ENCODE measurements around the genes NDN, GABRG3 and GOLGA6L7.

DNA sequence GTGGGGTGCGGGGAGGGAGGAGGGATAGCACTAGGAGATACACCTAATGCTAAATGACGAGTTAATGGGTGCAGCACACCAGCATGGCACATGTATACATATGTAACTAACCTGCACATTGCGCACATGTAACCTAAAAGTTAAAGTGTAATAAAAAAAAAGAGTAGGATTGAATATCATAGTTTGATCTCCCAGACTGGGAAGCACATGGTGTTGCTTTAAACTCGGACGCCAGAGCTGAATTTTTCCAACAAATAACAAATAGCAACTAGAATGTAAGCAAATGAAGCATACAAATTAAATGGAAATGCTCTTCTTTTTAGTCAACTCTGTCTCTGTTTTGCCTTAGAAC lies 157.1 kb downstream of the GOLGA6L6 start:
- PRO-cap, 3 experiments = peak in 1 of 3 experiments; most common plus-strand start position 153 of the sequence (in 1)
- RAMPAGE, long total RNA, 4 experiments = no peak in any of the 4 experiments
- RRBS = no CpG with 5 or more reads among the region's 5 CpGs

GRCh38 chr15:22787223-22787900 lies 918 bp downstream of the NIPA1 start:
- PRO-cap, 3 experiments = no peak in any of the 3 experiments
- RAMPAGE, long total RNA, 4 experiments = no peak in any of the 4 experiments
- RRBS = no CpG with 5 or more reads among the region's 41 CpGs

DNA sequence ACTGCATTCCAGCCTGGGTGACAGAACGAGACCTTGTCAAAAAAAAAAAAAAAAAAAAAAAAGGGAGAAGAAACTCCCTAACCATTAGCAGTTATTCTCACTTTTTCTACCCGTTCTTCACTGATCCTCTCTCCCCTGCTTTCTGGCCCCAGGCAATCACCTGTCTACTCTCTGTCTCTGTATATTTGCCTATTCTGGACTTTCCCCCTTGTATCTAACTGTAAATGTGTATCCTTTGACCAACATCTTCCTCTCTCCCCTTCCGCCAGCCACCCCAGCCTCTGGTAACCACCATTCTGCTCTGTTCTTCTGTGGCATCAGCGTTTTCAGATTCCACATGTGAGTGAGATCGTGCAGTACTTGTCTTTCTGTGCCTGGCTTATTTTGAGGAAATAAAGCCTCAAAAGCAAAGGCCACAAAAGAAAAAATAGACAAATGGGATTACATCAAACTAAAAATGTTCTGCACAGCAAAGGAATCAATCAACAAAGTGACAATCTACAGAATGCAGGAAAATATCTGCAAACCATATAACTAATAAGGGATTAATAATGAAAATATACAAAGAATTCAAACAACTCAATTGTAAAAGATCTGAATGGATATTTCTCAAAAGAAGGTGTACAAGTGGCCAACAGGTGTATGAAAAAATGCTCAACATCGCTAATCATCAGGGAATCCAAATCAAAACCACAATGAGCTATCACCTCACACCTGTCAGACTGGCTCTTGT lies 6.7 kb downstream of the CYFIP1 start:
- PRO-cap, 3 experiments = no peak in any of the 3 experiments
- RAMPAGE, long total RNA, 4 experiments = no peak in any of the 4 experiments
- RRBS = no CpG with 5 or more reads among the region's 6 CpGs

DNA sequence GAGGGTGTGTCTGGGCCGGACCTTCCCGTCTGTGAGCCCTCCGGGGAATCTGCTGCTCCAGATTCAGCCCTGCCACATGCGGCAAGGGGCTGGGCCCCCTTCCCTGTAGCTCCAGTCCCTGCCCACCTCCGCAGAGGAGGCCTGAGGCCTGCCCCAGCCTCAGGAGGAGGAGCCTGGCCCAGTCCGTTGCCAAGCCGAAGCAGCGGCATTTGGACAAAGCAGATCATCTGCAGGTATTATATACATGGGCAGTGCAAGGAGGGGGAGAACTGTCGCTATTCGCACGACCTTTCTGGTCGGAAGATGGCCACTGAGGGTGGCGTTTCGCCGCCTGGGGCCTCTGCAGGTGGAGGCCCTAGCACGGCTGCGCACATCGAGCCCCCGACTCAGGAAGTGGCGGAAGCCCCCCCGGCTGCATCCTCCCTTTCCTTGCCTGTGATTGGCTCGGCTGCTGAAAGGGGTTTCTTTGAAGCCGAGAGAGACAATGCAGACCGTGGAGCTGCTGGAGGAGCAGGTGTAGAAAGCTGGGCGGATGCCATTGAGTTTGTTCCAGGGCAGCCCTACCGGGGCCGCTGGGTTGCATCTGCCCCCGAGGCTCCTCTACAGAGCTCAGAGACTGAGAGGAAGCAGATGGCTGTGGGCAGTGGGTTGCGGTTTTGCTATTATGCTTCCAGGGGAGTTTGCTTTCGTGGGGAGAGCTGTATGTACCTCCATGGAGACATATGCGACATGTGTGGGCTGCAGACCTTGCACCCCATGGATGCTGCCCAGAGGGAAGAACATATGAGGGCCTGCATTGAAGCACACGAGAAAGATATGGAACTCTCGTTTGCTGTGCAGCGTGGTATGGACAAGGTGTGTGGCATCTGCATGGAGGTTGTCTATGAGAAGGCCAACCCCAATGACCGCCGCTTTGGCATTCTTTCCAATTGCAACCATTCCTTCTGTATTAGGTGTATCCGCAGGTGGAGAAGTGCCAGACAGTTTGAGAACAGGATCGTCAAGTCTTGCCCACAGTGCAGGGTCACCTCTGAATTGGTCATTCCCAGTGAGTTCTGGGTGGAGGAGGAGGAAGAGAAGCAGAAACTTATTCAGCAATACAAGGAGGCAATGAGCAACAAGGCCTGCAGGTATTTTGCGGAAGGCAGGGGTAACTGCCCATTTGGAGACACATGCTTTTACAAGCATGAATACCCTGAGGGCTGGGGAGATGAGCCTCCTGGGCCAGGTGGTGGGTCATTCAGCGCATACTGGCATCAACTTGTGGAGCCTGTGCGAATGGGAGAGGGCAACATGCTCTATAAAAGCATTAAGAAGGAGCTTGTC lies 844 bp downstream of the MKRN3 start:
- PRO-cap, 3 experiments = no peak in any of the 3 experiments
- RAMPAGE, long total RNA, 4 experiments = no peak in any of the 4 experiments
- RRBS = no CpG with 5 or more reads among the region's 41 CpGs

- PRO-cap, 3 experiments = peak in 3 of 3 experiments; most common plus-strand start chr15:23687373 (in 1); most common minus-strand start chr15:23687292 (in 3)
- RAMPAGE, long total RNA, 4 experiments = start-site peak on the minus strand in 3 of 4 experiments, at chr15:23687270-23687325 at its widest, 43 to 406 reads per replicate
- RRBS = no CpG with 5 or more reads among the region's 38 CpGs
These were observed at the start of gene NDN for GRCh38 chr15:23687192-23687609. Gene NDN (minus strand): TSS chr15:23687305.

- PRO-cap, 3 experiments = no peak in any of the 3 experiments
- RAMPAGE, long total RNA, 4 experiments = no peak in any of the 4 experiments
- RRBS = no CpG with 5 or more reads among the region's 5 CpGs
These were observed 69.8 kb upstream of the NDN start for GRCh38 chr15:23756945-23757199.

GRCh38 chr15:23798187-23798638 lies 111.1 kb upstream of the NDN start:
- PRO-cap, 3 experiments = no peak in any of the 3 experiments
- RAMPAGE, long total RNA, 4 experiments = no peak in any of the 4 experiments
- RRBS = no CpG with 5 or more reads among the region's 3 CpGs

GRCh38 chr15:24817316-24817669 lies 137.5 kb upstream of the SNRPN start:
- PRO-cap, 3 experiments = no peak in any of the 3 experiments
- RAMPAGE, long total RNA, 4 experiments = no peak in any of the 4 experiments
- RRBS = no CpG with 5 or more reads among the region's 2 CpGs

- PRO-cap, 3 experiments = no peak in any of the 3 experiments
- RAMPAGE, long total RNA, 4 experiments = no peak in any of the 4 experiments
- RRBS = 25% methylated on average over 9 of the region's 35 CpGs
These were observed 76.6 kb upstream of the SNRPN start for GRCh38 chr15:24878219-24878571.

DNA sequence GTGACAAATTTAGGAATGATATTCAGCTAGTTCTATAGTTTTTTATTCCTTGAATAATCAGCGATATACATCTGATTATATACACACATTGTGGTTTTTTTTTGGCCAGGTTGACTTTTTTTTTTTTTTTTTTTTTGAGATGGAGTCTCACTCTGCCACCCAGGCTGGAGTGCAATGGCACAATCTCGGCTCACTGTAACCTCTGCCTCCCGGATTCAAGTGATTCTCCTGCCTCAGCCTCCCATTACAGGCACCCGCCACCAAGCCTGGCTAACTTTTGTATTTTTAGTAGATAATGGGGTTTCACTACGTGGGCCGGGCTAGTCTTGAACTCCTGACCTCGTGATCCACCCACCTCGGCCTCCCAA lies 38.9 kb upstream of the SNRPN start:
- PRO-cap, 3 experiments = no peak in any of the 3 experiments
- RAMPAGE, long total RNA, 4 experiments = no peak in any of the 4 experiments
- RRBS = 38% methylated on average over 2 of the region's 8 CpGs

- PRO-cap, 3 experiments = no peak in any of the 3 experiments
- RAMPAGE, long total RNA, 4 experiments = no peak in any of the 4 experiments
- RRBS = no CpG with 5 or more reads among the region's 9 CpGs
These were observed 99.3 kb downstream of the SNRPN start for GRCh38 chr15:25054098-25054534.

DNA sequence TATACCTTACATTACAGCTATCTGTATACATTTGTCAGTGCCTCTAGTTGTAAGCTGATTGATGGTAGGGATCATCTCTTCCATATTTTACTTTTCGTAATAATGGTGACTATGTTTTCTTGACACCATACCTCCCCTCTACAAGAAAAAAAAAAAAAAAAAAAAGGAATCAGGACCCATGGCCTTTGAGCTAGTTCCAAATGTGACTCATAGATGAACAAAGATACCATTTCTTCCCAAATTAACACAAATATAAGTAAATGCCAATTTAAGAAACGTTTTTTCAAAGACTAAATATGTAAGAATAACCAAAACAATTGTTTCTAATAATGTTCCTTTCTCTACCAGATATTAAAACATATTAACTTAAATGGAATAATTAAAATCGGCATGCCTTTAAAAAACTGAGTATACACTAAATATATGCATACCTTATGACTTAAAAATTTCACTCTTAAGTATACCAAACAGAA lies 23.1 kb downstream of the UBE3A start:
- PRO-cap, 3 experiments = no peak in any of the 3 experiments
- RAMPAGE, long total RNA, 4 experiments = no peak in any of the 4 experiments
- RRBS = no CpG with 5 or more reads among the region's 3 CpGs

- PRO-cap, 3 experiments = no peak in any of the 3 experiments
- RAMPAGE, long total RNA, 4 experiments = no peak in any of the 4 experiments
- RRBS = no CpG with 5 or more reads among the region's 12 CpGs
These were observed 624 bp upstream of the UBE3A start for GRCh38 chr15:25439443-25439853.

DNA sequence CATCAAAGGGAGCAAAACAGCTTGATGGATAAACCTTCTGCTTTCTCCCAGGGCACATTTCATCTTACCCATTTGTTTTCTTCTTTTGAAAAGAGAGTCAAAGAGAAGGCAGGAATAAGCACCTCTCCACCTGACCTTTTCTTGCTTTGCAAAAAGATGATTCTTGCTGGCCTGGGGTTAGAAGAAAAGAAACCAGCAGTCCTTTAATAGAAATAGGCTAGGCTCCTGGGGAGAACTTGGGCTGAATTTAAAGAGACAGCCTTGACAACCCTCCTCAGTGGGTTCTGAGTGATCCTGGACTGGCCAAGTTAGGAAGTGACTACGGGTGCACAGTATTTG lies 92.4 kb upstream of the UBE3A start:
- PRO-cap, 3 experiments = no peak in any of the 3 experiments
- RAMPAGE, long total RNA, 4 experiments = no peak in any of the 4 experiments
- RRBS = no CpG with 5 or more reads among the region's 1 CpG

GRCh38 chr15:25737106-25738036 lies 125.8 kb downstream of the ATP10A start:
- PRO-cap, 3 experiments = no peak in any of the 3 experiments
- RAMPAGE, long total RNA, 4 experiments = no peak in any of the 4 experiments
- RRBS = no CpG with 5 or more reads among the region's 17 CpGs

- PRO-cap, 3 experiments = no peak in any of the 3 experiments
- RAMPAGE, long total RNA, 4 experiments = start-site peak on the plus strand in 1 of 4 experiments, at chr15:26971420-26971427 at its widest, 5 reads per replicate
- RRBS = 3% methylated on average over 66 of the region's 112 CpGs
These were observed at the start of gene GABRG3 for GRCh38 chr15:26970663-26971795. Gene GABRG3 (plus strand): TSS chr15:26971181.

GRCh38 chr15:27088030-27088722 lies 117.2 kb downstream of the GABRG3 start:
- PRO-cap, 3 experiments = no peak in any of the 3 experiments
- RAMPAGE, long total RNA, 4 experiments = no peak in any of the 4 experiments
- RRBS = no CpG with 5 or more reads among the region's 32 CpGs

DNA sequence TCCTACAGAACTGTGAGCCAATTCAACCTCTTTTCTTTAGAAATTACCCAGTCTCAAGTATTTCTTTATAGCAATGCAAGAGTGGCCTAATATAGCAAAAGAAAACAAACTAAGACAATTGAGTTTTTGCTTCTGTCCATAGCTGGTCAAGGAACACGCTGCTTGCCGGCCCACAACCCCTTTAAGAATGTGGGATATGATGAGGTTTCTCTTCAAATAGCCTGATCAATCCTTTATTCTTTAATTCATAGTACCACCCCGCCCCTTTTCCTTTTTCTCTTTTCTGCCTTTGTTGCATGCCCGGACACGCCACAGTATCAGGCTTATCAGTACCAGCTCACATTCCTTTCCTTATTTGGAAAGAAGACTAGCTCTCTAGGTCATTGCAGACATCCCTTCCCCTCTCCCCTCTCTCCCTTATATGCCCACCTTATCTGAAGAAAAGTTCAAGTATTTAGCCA lies 404.6 kb downstream of the OCA2 start:
- PRO-cap, 3 experiments = no peak in any of the 3 experiments
- RAMPAGE, long total RNA, 4 experiments = no peak in any of the 4 experiments
- RRBS = no CpG with 5 or more reads among the region's 5 CpGs

- PRO-cap, 3 experiments = no peak in any of the 3 experiments
- RAMPAGE, long total RNA, 4 experiments = no peak in any of the 4 experiments
- RRBS = no CpG with 5 or more reads among the region's 6 CpGs
These were observed 29.3 kb downstream of the GOLGA6L7 start for GRCh38 chr15:28819019-28819603.

DNA sequence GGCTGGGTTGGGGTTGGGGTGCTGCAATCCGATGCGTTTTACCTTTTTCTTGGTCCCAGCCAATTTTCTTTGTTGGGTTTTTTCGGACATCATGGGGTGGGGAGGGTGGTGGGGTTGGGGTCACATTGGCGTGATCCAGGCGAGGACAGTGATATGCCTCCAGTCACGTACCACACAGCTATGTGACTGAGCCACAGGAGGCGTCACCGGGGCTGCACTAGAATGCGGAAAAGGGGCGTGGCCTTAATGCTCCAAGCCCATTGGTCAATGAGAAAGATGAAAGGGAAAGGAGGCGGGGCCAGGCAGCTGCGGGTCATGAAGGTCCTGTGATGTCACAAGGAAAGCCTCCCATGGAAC lies at the start of gene GOLGA6L7:
Gene GOLGA6L7 (minus strand): TSS at position 188 of the 357 bp plus-strand sequence.
- PRO-cap, 3 experiments = no peak in any of the 3 experiments
- RAMPAGE, long total RNA, 4 experiments = no peak in any of the 4 experiments
- RRBS = no CpG with 5 or more reads among the region's 12 CpGs

Measured in adrenal gland (tissue), 7 donors.